Foreskin keratinocyte (primary cell): ENCODE measurements around a stretch of chr4.

- RAMPAGE, total RNA, result no peak
Observed at GRCh38 chr4:151113442-151114958, 14.6 kb downstream of the RPS3A start.

GRCh38 chr4:151117490-151117892, 18.1 kb downstream of the RPS3A start:
- RAMPAGE, total RNA, result no peak

DNA sequence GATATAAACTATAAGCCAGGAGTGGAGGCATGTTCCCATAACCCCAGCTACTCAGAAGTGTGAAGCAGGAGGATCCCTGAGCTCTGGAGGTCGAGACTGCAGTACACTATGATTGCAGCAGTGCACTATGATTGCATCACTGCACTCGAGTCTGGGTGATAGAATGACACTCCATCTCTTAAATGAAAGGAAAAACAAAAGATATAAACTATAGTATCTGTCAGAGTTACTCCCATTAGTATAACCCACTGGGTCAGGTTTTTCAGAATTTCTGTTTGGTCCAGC, 47.6 kb downstream of the RPS3A start:
- RAMPAGE, total RNA, result no peak

- RAMPAGE, total RNA, result no peak
Observed at GRCh38 chr4:151184462-151185046, 85.1 kb downstream of the RPS3A start.

DNA sequence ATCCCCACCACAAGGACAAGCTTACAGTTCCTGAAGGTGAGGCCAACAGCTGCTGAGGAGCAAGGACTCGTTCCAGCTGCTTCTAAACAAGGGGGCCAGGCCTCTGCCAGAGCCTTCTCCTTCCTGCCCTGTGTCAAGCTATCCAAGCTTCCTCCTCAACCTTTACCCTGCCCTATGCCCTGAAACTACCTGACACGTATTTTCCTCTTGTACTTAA, 8.8 kb downstream of the SH3D19 start:
- RAMPAGE, total RNA, result no peak

DNA sequence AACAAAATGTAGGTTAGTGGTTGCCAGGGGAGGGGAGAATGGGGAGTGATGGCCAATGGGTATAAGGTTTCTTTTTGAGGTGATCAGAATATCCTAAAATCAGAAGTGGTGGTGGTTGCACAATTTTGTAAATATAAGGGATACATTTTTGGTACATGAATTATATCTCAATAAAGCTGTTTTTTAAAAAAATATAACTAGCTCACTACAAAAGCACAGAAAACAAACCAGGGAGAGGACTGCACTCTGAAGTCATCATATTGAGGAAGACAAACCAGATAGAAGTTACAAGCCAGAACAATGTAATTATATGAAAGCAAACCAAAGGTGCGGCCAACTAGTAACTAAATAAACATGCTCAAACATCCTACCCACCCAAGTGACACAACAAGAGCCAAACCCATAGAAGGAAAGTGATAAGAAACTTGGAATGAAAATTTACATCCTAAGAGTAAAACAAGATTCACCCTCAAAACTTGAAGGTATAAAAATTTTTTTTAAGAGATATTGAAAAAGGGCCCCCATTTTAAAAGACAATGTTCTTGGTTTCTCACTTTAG, 3.8 kb upstream of the SH3D19 start:
- RAMPAGE, total RNA, result no peak

DNA sequence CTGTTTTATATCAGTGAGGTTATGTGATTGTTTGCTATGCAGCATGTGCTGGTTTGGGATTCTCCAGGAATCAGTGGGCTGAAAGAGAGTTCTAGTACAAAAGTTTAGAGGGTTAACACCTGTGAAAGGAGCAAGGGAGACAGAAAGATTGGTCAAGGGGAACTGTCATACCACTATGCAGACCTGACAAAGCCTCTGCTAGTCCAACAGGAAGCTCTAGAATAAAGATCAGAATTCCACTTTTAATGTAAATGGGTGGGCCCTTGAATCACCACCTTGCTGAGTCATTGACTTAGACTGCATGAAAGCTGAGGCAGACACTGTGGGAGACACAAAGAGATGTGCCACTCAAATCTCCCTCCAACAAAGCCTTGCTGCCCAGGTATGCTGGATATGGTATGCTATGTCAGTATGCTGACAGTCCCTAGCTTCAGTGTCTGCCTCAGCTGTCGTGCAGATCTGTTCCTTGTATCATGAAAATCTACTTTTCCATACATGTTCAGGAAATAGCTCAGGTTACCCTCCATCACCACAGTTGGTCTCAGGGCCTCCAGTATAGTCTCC, 6.2 kb upstream of the SH3D19 start:
- RAMPAGE, total RNA, result no peak

- RAMPAGE, total RNA, result no peak
Observed at GRCh38 chr4:151666883-151667632, 93.7 kb downstream of the GATB start.

DNA sequence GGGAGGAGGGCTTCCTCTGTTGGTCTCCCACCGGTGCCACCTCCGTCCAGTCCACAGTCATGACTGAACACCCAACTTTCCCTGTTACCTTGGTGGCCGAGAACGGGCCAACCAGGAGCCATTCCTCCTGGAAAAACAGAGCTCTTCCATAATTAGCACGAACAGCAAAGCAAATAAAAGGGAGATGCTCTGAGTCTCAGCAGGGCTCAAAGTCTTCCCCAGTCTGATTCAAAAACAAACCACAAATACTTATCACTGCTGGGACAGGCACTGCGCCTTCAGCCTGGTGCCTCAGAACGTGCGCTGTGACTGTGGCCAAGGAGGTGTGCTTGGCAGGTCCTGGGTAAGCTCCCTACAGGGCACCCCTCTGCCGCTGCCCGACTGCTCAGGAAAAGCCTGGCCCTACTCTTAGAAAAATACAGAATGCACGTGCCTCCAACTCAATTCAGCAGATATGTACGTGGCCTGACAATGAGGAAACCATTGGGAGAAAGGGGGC, 87.0 kb downstream of the GATB start:
- RAMPAGE, total RNA, result no peak

DNA sequence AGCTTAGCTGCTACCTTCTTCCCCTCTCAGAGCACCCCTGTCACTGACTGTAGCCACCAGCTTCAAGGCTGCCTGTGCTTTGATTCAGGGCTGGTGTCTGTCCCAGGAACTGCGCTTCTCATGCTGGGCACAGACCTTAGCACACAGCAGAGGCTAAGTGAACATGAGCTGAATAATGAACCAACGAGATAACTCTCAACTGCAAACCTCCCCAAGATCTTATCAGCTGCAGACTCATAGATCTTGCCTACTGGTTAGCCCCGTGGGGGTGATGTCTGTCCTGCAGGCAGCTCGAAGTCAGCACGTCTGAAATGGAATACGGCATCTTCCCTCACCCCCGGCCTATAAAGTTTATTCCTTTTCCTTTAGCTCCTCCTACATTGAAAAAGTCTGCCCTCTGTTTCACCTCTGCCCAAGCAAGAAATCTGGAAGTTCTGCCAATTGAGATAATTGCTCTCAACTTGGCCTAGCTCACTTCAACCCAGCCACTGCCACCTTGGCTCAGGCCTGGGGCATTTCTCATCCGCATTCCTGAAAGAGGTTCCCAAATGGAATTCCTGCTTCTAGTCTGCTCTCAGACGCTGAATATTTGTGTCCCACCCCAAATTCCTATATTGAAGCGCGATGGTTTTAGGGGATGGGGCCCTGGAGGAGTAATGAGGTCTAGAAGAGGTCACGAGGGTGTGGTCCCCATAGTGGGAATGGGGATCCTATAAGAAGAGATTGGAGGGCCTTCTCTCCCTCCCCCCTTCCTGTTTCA, 73.6 kb downstream of the GATB start:
- RAMPAGE, total RNA, result no peak

- RAMPAGE, total RNA, result no peak
Observed at GRCh38 chr4:151806598-151806902, 45.7 kb upstream of the GATB start.

- RAMPAGE, total RNA, result no peak
Observed at GRCh38 chr4:152255245-152255829, 280.6 kb downstream of the FBXW7 start.

GRCh38 chr4:152412348-152412774, 123.5 kb downstream of the FBXW7 start:
- RAMPAGE, total RNA, result no peak

GRCh38 chr4:152524835-152525253, 11.0 kb downstream of the FBXW7 start:
- RAMPAGE, total RNA, result no peak

DNA sequence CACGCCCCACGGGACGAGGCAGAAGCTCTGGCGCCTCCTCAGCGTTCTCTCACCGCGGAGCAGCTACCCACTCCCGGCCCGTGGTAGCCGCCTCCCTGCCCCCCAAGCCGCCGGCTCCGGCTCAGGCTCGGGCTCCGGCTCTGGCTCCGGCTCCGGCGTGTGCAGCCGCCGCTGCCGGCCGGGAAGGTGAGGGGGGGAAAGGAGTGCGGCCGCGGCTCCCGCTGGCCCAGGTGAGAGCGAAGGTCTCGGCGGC, 272 bp downstream of the FBXW7 start:
- RAMPAGE, total RNA, result no peak

DNA sequence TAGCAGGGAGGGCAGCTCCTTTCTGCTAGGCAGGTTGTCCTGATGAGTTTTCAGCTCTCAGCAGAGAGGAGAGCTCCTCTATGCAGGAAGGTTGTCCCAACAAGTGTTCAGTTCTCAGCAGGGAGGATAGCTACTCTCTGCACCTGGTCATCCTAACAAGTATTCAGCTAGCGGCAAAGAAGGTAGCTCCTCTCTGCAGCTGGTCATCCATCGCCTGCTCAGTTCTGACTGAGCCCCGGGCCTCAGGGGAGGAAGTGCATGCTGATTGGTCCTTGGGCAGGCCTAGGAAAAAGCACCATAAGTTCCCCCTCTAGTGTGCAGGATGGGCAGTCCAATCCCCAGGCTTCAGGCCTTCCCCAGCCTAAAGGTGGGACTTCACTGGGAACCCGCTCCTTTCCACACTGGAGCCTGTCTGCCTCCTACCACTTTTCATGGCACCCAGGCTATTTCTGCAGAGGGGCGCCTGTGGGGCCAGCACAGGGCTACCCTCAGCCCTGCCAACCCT, 4.4 kb upstream of the FBXW7 start:
- RAMPAGE, total RNA, result no peak

DNA sequence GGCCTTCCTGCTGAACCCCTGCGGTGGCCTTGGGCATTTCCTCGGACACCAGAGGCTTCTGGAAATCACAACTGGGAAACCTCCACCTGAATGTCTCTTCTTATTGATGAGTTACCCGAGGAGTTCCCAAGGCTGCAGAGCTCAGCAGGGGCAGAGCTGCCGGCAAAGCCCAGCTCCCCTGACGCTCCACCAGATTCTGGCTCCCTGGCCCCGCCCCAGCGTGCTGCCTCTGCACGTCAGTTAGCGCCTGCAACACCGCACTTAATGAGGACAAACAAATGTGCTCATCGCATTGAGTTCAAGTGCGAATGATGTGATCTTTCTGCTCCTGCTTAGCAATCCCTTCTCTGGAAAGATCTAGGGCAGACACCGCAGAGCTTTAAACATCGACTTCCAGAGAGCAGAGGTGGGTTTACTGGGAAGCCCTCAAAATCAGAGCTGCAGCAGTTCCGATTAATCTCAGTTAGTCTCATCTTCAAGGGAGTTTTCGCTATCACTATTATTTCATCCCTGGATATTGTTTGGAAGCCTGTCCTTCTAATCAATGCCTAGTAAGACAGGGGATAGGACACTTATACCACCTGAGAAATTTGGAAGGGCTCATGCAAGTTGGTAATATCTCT, 55.5 kb upstream of the FBXW7 start:
- RAMPAGE, total RNA, result no peak

GRCh38 chr4:152635808-152636273, 44.0 kb downstream of the TMEM154 start:
- RAMPAGE, total RNA, result no peak

DNA sequence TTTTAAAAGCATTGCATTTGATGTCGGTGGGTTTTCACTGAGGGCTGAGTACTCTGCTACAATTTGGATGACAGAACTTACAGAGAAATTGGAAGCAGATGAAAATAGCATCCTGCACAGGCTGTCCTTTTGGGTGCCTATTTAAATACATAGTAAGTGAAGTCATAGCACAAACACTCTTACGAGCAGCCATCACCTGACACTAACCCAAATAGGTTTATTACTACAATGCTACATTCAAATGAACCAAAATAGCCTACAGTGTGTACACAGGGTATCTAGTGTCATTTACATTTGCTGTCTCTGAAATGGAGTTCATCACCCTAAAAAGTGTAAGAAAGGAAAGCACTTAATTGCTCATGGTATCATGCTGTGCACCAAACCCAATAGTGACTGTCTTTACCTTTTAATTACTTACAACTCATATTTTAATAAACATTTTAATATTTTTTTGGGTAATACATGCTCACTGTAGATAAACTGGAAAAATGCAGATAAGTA, 11.5 kb upstream of the TMEM154 start:
- RAMPAGE, total RNA, result no peak

- RAMPAGE, total RNA, result no peak
Observed at GRCh38 chr4:153083226-153084158, 120.8 kb upstream of the TRIM2 start.